Measurements from ENCODE around the gene SETD4.

- PRO-cap, result no peak
Observed at GRCh38 chr21:35984648-35984847, 75.8 kb downstream of the SETD4 start.

DNA sequence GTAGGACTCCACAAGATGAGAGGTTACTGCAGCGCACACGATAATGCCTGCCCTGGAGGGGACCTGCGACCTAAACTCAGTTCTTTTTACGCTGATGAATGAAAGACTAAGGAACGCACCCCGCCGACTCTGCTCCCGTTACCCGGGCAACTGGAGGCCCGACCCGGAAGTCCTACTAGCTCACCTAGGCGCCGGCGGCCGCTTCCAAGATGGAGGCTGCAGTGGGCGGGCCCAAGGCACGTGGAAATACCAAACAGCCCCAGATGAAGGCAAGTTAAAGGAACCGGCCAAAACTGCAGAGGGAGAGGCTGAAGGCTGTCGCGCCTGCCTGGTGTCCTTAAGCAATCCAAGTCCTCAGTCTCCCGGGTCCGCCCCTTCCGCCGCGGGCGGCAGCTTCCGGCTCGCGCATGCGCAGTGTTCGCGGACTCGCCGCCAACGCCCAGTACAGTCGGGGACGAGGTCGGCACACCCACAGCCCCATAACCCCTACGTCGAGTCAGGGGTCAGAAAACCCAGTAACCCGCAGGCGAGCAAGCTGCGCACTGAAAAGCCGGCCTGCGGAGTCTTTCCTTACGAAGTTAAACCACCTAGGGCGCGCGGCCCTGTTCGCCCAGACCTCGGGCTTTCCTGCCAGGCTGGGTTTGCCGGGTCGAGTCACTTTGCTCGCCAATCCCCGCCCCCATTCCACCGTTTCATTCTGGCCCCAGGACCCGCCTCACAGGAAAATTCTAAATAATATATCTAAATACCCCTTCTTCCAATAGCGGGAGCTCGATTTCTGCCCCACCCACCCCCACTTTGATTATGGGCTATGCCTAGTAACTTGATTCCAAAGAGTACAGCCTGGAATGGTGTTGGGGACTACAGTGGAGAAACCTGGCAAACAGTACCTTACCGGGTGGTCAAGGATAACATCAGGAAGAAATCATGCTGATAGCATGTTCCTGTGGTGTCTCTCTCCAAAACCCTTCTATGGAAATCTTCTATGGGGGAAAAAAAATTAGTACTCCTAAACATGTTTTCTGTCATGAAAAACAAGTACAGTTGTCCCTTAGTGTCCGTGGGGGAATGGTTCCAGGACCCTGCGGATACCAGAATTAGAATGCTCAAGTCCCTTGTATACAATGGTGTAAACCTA is at the start of gene SETD4:
Gene SETD4 (minus strand): TSS at position 364 of the 1,138 bp plus-strand sequence.
- PRO-cap, result bidirectional peak, plus-strand start at position 442 of the sequence, minus-strand start at position 152 of the sequence

DNA sequence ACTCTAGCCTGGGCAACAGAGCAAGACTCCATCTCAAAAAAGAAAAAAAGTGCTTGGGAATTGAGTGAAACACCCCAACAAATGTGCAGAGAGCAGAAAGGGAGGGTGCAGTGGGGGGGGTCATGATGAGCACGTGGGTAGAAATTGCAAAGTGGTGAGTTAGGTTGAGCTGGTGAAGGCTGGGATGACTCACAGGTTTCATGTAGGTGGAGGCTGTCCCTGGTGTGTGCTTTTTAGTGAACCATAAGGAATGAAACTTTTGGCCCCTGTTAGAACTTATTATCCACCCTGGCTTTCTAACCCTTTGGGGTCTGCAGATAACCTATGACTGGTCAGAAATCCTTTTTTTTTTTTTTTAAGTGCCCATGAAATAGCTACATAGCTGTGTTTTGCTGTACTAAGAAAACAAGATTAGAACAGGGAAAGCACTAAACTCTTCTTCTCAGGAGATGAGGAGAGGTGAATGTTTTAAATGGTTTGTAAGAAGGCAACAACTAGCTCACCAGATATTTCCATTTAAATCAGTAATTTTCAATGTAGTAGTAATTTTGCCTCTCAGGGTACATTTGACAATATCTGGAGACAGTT is 47.0 kb downstream of the DOP1B start:
- PRO-cap, result no peak

GRCh38 chr21:36321488-36322206 is 1.6 kb downstream of the MORC3 start:
- PRO-cap, result no peak

DNA sequence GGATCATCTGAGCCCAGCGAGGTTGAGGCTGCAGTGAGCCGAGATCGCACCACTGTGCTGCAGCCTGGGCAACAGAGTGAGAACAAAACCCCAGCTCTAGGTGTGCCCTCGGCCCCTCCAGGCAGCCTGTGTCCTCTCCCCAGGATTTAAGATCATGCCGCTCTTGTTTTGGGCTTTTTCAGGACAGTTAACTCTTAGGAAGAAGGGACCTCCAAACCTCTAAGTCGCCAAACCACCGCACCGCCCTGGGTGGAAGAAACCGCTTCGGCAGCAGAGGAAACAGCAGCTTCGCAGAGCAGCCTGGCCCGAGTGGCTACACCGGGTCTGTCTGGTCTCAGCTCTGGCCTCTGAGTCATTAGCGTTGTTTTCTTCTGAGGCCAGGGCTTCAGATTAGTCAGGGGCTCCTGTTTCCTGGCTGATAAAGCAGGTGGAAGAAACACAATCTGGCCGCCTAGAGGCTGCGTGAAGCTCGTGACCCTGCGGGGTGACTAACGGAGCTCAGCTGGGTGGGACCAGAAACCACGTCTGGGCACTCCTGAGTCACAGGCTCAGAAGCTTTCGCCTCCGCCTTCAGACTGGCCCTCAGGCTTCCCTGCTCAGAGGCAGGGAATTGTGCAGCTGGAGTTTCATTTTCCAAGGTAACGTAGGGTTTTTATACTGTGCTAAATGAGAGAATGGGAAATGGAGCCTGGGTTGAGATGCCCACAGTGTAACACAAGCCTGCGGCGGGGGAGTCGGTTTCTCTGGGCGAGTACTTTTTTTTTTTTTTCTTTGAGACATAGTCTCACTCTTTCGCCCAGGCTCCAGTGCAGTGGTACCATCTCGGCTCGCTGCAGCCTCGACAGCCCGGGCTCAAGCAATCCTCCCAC is 44.8 kb downstream of the CHAF1B start:
- PRO-cap, result bidirectional peak, plus-strand start at position 558 of the sequence, minus-strand start at position 311 of the sequence

DNA sequence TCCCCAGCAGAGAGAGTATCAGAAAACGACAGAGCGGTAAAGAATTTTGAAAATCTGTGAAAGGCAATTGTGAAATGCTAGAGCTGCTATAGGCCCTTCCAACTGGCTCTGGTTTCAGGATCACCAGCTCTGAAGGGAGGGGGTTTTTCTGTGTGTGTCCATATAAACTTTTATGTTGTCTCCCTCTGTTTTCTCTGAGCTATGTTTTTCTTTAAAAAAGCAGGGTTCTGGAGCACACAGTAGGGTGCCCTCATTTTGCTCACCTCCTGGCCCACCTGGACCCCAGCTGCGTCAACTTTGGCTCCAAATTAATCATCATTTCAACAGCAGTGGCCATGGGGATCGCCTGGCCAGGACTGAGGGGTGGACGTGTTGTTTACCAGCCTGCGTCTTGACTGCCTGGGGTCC is 12.9 kb downstream of the CLDN14 start:
- PRO-cap, result no peak

DNA sequence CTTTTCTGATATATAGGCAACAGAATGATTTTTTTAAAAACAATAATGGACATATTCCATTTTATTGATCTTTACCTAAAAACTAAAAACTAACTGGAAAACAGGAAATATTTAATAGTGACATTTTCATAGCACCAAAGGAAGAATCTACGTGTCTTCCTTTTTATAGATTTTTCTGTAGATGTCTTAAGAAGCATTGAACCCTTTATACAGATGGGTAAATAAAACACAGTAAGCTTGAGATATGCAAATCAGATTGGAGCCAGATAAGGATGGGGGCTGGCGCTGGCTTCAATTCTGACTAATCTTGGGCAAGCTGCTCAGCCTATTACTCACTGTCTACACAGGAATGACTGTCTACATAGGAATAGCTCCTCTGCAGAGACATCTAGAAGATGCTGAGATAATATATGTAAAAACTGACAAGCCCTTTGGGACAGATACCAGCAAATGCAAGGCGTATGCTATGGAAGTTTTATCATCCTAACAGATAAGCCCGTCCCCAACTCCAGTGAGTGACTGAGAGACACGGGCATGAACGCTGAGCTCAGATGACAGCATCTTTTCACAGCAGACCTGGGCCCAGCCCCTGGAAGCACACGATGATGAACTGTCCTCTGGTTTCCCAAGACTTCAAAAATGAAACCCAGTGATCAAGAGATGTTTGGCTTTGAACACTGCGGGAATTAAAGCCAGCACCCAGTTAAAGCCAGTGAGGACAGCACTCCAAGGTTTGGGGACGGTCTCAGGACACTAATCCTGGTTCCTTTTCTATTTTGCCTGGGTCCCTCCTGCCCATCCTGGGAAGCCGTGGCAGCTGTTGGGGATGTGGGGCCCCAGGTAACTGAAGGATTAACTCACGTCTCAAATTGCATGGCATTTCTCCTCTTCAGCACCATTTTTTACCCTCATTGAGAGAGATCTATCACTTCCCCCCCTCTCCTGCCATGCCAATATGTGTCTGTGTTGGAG is 1.6 kb downstream of the CLDN14 start:
- PRO-cap, result no peak

DNA sequence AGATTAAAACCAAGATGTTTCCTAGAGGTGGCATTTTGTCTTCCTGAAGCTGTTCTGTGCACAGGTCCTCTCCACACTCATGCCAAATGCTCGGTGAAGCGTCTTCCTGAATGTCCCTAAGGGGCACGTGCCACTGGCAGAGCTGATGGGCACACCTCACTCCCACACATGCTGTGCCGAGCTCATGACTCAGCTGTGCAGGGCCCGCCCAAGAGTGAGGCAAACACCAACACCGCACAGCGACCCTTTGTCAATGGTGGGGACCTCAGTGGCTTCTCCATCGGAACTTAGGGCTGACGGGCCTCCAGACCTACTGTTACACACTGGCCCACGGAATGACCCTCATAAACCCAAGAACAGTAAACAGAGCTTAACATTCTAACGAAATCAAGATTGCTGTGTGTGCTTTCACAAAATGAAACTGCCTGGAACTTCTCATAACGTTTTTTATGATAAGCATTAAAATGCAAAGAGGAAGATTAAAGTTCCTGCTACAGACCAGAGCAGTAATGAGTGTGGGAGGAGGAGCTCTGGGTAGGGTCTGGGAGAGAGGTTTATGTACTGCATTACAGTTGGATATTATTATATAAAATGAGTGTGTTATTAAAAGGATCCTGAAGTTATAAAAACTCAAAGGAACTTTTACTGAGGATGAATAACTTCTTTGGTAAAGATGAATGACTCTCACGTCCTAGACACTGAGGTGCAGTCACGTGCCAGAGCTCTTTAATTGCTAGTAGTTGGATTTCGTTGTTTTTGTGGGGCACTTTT is 89.4 kb downstream of the SIM2 start:
- PRO-cap, result no peak

GRCh38 chr21:37074548-37075523 is 1.8 kb downstream of the TTC3 start:
- PRO-cap, result no peak

- PRO-cap, result no peak
Observed at GRCh38 chr21:37079796-37080624, 7.0 kb downstream of the TTC3 start.

DNA sequence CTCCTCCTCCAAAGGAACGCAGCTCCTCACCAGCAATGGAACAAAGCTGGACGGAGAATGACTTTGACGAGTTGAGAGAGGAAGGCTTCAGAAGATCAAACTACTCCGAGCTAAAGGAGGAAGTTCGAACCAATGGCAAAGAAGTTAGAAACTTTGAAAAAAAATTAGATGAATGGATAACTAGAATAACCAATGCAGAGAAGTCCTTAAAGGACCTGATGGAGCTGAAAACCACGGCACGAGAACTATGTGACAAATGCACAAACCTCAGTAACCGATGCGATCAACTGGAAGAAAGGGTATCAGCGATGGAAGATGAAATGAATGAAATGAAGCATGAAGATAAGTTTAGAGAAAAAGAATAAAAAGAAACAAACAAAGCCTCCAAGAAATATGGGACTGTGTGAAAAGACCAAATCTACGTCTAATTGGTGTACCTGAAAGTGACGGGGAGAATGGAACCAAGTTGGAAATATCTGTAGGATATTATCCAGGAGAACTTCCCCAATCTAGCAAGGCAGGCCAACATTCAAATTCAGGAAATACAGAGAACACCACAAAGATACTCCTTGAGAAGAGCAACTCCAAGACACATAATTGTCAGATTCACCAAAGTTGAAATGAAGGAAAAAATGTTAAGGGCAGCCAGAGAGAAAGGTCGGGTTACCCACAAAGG is 37.2 kb downstream of the TTC3 start:
- PRO-cap, result no peak

DNA sequence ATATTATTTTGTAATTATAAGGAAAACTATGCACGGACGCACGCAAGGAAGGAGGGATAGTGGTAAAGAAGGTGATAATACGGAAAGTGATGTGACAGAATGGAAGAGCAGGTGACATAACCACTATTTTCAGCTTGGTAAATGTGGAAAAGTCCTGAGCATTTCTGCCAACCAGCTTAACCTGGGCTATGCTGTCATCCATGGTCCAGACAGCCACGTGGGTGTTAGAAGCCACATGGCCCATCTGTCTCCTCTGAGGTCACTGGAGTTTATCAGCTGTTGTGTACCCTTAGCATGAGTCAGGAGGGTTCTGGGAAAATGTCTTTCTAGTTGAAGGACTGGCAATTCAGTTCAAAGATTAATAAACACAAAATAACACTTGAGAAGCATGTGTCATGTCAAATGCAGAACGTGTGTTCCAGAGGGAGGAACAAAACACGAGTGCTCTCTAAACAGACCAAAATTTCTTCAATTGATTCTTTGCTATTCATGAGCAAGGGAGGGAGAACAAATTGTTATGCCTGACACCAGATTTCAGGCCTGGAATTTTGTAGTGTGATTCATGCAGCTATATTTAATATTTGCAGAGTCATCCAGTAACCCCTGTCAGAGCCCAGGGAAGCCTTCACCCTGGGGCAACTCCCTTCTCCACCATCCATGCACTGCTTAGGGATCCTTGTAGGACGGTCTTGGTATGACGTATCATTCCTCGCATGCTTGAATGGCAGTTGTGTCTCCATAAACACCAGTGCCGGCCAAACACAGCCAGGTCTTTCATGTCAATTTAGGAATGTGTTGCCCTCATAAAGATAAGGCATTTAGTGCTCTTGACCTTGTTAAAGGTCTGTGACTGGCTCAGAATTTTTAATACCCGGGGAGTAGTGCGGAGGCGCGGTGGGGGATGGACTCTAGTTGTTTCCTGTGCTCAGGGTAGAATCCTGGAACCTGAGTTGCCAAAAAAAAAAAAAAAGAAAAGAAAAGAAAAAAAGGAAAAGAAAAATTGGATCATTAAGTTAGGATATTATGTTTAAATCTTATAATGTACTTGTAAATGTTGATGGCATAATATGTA is 27.7 kb upstream of the DYRK1A start:
- PRO-cap, result no peak

DNA sequence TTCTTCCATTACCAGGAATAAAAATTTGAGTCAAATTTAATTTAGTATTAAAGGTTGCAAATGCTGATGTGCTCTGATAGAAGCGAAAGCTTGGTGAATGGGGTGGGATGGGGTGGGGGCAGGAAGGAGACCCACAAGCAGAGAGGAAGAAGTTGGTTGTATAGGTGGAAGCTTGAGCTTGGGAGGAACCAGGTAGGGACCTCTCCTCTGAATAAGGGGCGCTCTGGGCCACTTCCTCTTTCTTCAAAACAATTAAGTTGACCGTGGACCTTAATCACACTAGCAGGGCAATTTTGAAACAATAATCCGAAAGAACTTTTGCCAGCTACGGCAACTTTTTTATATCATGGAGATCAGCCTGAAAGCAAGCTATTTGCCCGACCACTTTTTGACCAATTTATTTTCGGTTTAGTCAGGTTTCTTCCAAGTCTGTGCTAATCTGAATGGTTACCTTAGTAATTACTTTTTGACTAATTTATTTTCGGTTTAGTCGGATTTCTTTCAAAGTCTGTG is 1.8 kb upstream of the DYRK1A start:
- PRO-cap, result no peak

DNA sequence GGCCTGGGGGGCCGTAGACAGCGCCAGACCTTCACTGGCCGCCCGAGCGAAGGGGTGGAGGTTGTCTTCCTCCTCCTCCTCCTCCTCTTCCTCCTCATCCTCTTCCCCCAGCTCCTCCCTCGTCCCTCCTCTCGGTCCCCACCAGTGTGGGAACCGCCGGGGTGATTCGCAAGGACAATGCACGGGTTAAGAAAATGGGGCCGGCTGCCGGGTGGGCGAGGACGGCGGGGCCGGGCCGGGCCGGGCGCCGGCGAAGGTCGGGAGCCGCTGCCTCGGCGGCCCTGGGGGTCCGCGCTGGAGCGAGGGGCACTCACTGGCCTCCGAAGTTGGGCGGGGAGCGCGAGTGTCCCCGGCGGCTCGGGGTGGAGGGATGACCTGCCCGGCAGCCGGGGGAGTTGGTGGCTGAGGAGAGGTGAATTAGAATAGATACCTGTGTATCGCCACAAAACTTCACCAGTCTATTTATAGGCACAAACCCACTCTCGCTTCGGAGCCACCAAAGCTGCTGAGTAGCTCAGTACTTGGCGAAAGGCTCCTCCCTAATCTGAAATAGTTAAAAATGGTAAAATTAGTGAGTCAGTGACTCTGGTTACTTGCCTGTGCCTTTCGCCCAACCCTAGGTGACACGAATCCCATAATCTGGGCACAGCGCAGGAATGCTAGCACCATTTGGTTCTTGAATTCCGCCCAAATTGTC is 1.5 kb downstream of the DYRK1A start:
- PRO-cap, result bidirectional peak, plus-strand start at position 129 of the sequence, minus-strand start at position 36 of the sequence

- PRO-cap, result no peak
Observed at GRCh38 chr21:37378296-37379670, 12.2 kb downstream of the DYRK1A start.

DNA sequence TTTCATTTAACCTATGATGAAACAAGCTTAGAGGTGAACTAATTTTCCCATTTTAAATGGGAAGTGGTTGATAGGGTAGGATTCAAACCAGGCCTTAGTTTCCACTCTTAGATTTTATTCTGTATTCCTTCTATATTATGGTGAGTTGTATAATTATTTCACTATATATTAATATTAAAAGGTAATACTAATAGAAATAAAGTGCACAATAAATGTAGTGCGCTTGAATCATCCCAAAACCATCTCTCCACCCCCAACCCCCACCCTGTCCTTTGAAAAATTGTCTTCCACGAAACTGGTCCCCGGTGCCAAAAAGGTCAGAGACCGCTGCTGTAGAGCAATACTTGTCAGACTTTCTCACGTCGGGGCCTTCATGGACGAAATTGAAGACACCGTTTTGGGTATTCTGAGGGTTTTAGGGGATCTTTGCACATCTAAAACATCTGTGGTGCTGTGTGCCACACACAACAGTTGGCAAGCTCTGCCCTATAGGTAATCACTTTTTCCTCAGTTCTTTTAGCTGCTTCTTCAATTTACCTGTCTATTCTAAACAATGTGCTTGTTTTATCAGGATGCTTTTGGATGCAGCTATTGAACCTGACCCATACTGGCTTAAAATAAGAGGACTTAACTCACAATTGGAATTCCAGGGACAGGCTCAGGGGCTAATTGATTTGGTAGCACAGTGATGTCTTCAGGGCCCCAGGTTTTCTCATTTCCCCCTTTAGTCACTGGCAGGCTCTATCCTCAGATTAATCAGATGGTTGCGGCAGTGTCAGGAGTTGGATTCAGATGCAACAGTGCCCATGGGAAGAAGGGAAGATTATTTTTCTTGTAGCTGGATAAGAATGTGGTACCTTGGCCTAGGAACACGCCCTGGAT is 19.7 kb downstream of the DYRK1A start:
- PRO-cap, result no peak

DNA sequence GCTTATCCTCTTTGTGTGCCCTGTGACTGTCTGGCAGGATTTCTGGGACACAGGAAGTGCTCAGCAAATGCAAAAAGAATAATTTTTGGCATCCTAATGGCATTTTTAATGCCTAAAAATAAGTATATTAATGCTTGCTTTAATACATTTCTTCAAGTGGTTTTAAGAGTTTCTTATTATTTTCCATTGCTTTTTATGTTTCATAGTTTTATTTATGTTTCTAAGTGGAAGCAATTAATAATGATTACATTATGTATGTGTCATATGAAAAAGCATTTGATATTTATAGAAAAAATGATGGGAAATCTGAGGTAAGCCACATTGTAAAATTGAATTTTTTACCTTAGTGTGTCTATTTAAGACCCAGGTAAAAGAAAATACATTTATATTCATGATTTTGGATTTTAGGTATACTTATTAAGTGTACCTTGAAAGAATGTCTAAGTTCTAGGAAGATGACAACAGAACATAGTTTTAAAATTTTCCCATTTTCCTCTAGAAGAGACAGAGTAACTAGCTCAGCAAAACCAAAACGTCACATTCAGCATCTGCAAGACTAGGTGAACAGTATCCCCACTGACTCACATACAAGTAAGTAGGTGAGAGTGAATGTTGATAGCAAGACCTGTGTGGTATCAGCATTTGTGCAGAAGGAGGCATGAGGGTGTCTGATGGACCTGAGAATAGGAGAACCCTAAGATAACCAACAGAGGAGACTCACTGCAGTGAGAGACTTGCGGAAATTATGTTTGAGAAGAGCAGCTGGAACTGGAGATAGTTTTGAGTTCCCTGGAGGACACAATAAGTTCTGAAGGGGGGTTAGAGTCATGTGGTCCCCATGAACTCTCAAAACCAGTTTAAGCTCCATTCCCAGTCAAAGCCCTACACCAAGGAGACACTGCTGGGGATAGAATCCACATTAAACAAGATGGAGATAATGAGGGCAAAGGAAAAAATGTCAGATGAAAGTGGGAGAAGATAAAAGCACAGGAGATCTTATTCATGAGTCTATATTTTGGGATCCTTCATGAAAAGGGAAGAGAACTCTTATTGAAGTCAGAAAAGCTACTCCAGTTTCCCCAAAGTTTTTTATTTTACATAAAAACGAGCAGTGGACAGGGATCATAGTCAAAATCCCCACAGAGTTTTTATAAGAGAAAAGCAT is 59.0 kb downstream of the DYRK1A start:
- PRO-cap, result no peak

GRCh38 chr21:37451856-37452869 is 85.6 kb downstream of the DYRK1A start:
- PRO-cap, result no peak

DNA sequence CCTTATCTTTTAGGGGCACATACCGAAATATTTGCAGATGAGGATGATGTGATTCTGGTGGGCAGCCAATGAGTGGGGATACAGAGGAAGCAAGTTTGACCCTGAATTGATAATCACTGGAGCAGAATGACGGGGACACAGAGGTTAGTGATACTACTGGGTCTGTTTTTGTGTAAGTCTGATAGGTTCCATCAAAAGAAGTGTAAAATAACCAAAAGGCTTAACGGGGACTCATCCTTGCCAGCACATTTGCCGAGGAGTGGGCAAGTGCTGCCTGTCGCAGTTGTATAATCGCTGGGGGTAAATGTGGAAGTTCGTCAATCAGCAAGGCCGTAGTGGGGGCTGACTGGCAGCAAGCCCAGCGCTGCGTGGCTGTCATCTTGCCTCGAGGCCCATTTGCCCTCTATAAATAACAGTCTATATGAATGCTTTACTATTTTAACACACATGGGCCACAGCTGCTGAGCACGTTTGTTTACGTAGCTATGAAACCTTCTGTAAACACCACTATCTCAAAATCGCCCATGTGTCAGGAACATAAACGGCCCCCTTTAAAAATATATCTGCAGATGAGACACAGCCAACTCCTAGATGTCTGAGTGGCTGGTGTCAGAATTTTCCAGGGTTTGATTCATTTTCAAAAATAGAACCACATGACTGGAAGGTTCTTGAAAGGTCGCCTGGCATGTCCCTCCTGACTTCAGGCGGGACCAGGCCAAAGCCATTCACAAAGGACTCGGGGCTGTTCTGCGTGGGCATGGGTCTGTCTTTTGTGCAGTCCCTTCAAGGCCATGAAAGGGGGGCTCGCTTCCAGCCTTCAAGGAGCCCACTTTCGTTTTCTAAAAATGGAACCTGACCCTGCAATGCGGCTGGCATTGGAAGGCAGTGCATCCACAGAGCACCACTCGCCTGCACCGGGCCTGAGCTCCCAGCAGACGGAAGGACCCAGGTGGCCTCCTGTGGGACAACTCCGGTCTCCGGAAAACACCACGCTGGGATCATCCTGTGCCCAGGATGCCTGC is 205.6 kb downstream of the KCNJ6 start:
- PRO-cap, result no peak

DNA sequence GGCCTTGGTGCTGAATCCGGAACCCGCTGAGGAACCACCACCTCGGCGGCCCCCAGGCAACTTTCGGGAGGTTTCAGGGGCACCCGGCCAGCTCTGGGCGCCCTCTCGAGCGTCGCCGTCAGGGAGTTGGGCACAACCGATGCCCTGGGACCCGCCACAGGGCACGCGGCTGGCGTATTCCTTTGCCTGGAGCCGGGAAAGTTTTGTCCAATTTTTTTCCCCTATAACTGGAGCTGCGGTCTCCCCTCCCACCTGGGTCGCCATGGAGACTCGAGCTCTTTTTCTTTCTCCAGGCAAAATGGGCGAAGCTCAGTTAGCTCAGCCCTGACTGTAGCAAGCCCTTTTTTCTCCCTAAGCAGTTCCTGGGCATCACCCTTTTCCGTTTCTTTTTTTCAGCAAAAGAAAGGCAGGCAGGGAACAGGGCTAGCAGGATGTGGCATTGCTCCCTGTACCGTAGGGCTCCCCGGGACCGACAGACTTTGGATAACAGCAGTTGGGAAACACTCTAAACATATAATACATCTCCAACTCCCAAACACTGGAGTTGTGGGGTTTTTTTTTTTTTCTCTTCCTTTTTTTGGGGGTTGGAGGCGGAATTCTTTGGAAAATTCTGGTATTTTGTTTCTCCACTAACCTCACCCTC is 1.8 kb downstream of the KCNJ6 start:
- PRO-cap, result no peak

Measured in bile duct (tissue), 1 donor.